GM19239 (cell line): ENCODE measurements around a stretch of chr2.

DNA sequence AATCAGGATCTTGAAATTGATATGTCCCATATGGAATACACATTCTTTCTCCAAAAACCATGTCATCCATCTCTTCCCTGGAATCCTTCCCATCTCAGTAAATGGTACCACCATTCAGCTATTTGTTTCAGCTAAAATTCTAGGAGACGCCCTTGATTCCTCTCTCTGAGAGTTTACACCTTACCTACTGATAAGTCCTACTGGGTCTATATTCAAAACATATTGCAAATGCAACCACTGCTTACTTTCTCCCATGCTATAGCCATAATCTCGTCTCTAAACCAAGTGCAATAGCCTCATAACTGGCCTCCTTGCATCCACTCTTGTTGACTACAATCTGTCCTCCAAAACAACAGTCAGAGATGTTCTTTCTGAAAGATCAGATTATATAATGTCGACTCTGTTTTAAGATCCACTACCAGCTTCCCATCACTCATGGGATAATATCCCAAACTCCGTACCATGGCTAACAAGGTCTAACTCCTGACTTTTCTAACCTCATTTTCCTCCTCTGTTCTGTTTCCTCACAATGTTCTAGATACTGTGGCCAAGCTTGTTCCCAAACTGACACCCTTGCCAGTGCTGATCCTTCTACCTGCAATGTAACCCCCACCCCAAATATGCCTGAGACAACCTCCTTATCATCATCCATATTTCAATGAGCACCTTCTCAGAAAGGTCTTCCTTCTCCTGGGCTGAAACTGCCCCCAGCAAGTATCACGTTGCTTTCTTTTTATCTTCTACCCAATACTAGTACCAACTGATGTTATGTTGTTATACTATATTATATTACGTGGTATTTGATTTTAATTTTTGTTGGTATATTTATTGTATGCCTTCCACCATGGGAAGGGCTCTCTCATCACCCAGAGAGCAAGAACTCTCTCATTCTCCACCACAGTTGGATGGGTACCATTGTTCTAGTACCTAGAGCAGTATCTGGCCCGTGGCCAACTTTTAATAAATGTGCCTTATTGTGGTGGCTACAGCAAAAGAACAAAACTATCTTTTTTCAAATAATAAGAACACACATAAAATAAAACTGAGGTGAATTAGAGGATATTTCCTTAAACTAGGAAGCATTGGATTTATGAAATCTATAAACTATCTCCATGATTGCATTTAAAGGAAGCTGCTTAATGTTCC is 72.2 kb downstream of the PID1 start:
- RRBS: no CpG with 5 or more reads among the region's 7 CpGs

DNA sequence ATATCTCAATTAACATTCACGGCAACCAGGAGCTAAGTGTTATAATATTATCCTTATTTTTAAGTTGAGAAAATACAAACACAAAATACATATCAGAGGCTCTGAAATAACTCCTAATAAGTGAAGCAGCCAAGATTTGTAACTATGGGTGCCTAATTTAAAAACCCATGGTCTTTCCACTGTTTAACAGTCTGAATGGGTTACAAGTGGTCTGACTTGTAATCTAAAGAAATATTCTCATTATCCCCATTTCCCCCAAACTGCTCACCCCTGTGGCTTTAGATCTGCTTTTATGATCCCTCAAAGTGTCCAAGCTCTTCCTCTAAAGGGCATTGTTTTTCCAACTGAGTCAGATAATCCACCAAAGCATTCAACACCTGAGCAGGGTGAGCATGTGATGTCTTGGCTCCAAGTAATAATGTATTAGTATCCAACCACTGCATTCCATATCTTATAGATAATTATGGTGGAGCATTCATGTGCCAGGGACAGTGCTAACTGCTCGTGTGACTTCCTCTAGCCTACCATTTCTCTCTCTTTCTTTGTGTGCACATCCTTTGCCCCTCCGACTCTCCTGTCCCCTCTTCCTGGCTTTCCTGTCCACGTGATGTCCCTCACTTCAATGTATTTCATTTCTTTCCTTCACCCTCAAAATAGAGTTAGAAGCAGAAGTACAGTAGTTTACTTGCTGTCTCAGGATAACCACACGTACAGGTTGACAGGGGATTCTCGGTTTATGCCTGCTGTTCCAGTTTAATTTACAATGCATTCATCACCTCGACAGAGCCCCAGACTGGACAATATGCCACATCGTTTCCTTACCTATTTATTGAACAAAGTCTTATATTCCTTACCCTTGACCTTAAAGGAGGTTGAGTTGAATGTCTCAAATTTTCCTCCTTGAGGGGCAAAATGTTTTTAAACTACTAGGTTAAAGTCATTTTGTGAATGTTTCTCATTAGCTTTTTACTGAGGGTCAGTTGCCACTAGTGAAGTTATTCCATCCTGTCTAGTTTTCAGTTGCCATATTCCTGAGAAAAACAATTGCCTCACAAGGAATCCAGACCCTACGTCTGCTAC is 13.9 kb downstream of the PID1 start:
- RRBS: no CpG with 5 or more reads among the region's 9 CpGs

- RRBS: no CpG with 5 or more reads among the region's 3 CpGs
Measured at GRCh38 chr2:229542714-229542995, 171.7 kb downstream of the DNER start.

DNA sequence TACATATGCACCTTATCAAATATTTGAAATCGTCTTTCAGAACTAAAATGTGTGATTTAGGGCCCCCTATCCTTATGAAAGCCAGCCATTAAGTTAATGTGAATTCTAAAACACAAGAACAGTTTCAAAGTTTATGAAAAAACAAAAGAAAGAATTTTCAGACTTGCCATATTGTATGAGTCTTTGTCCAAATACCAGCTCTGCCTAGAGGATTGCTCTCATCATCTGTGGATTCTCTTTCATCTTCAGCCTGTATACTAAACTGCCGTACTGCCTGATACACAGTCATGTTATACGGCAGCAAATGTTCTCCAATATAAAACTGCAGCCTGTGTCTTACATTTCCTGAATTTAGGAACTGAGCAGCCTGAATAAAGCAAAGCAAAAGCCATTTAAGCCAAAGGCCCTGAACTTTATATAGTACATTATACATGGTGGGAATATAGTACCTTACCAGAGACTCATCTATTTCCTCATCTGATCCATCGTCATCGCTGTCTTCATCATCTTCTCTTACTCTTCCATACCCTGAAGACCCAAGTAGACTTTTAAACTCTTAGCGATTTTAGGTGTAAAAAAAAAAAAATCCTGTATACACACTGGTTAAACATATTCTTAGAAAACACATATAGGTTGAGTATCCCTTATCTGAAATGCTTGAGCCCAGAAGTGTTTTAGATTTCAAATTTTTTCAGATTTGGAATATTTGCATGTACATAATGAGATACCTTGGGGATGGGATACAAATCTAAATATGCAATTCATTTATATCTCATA is 77.5 kb upstream of the DNER start:
- RRBS: no CpG with 5 or more reads among the region's 6 CpGs

GRCh38 chr2:229796514-229796987 is 82.2 kb upstream of the DNER start:
- RRBS: no CpG with 5 or more reads among the region's 3 CpGs

- RRBS: no CpG with 5 or more reads among the region's 5 CpGs
Measured at GRCh38 chr2:229893389-229894036, 28.3 kb downstream of the TRIP12 start.

DNA sequence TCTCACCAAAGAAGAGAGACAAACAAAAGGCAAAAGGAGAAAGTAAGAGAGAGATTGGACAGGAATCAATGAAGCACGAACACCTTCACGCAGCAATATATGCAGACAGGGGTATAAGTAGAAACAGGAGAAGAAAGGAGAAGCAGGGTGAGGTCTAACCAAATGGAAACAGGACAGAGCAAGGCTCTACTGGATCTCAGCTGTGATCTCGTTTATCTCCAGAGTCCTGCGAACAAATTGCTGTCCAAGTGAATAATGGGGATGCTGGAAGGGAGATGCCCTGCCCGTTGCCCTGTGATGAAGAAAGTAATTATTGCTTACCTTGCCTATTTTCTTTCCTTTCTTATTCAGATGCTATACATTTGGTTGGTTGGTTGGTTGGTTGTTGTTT is 33.9 kb downstream of the SP100 start:
- RRBS: no CpG with 5 or more reads among the region's 5 CpGs

DNA sequence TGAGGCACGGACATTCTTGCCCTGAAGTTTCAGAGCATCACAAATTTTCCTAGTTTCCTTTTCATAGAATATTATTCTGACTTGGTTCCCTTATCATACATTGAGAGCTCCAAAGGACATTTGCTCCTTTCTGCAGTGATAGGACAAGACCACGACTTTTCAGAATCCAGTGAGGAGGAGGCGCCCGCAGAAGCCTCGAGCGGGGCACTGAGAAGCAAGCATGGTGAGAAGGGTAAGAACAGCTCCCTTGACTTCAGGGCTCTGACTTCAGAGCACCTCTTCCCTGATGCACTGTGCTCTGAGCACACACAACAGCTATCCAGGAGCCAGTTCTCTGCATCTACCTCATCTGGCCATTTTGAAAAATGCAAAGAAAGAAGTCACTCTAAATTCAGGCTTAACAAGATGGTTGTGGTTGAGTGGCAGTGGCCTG is 51.0 kb downstream of the SP100 start:
- RRBS: no CpG with 5 or more reads among the region's 6 CpGs

GRCh38 chr2:230512697-230513526 is 96.9 kb downstream of the SP100 start:
- RRBS: no CpG with 5 or more reads among the region's 5 CpGs

DNA sequence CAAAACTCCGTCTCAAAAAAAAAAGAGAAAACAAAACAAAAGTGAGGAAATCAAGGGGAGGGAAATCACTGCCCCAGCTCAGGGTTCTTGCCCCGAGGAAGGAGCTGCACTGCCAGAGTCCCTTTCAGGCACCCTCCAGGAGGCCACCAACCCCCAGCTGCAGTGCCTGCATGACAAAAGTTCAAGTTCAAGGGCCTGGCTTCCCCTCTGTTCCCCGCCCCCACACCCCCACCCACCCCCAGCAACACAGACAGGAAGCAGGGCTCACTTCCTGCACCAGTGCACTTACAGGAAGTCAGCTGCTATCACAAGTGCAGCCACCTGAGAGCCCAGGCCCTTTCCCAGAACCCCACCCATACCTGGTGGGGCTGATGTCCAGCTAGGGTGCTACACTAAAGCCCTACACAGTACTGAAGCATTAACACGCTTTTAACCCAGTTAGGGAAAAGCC is 110.1 kb upstream of the CAB39 start:
- RRBS: no CpG with 5 or more reads among the region's 4 CpGs

- RRBS: no CpG with 5 or more reads among the region's 6 CpGs
Measured at GRCh38 chr2:230665207-230665638, 47.4 kb upstream of the CAB39 start.

- RRBS: no CpG with 5 or more reads among the region's 6 CpGs
Measured at GRCh38 chr2:230737696-230738199, 25.1 kb downstream of the CAB39 start.

DNA sequence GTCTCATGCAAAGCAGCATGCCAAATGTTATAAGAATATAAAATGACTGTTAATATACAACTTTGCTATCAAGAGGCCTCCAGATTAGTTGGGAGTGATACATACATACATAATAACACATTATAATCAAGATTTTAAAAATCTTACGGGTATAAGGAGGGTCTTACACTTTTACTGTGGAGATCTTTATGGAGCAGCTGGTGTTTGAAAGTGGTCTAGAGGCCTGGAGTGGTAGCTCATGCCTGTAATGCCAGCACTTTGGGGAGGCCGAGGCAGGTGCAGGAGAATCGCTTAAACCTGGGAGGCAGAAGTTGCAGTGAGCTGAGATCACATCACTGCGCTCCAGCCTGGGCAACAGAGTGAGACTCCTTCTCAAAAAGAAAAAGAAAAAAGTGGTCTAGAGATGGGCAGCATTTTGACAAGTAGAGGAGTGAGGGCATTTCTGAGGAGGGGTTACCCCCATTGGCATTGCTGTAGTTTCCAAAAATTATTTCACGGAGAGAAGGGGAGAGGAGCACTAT is 34.3 kb downstream of the CAB39 start:
- RRBS: no CpG with 5 or more reads among the region's 5 CpGs

- RRBS: no CpG with 5 or more reads among the region's 4 CpGs
Measured at GRCh38 chr2:230748855-230749296, 36.2 kb downstream of the CAB39 start.

GRCh38 chr2:230843073-230843573 is 21.6 kb upstream of the ITM2C start:
- RRBS: no CpG with 5 or more reads among the region's 4 CpGs

GRCh38 chr2:230865164-230865814 is 547 bp downstream of the ITM2C start:
- RRBS: 5% methylated on average over 7 of the region's 41 CpGs

GRCh38 chr2:230957261-230957664 is 32.2 kb upstream of the GPR55 start:
- RRBS: under 1% methylated on average over 13 of the region's 35 CpGs

DNA sequence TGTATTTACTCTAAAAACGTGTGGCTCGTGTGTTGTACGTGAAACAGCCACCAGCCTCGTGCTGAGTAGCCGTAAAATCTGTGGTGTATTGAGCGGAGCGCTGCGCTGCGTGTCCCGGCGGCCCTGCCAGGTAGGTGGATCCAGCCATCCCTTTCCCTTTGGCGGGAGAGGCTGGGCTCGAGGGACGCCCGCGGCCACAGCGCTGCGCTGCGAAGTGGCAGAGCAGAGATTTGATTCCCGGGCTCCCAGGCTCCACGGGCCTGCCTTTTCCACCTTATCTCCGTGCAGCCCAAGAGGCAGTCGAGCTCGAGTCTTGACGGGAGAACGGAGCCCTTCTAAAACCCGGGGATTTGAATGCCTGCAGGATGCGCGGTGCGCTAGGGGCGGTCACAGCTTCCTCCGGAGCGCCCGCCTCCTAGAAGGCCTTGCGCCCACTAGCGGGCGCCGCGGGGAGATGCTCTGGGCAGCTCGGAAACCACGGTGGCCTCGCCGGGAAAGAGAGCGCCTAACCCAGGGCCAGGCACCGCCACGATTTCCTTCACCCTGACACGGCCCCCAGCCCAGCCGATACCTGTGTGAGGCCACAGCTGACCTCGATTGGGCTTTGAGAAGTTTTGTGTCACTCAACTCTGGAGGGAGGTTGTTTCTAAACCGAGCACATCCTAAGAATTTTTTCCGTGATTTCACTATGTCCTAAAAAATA is 3.9 kb upstream of the PSMD1 start:
- RRBS: 1% methylated on average over 17 of the region's 51 CpGs

DNA sequence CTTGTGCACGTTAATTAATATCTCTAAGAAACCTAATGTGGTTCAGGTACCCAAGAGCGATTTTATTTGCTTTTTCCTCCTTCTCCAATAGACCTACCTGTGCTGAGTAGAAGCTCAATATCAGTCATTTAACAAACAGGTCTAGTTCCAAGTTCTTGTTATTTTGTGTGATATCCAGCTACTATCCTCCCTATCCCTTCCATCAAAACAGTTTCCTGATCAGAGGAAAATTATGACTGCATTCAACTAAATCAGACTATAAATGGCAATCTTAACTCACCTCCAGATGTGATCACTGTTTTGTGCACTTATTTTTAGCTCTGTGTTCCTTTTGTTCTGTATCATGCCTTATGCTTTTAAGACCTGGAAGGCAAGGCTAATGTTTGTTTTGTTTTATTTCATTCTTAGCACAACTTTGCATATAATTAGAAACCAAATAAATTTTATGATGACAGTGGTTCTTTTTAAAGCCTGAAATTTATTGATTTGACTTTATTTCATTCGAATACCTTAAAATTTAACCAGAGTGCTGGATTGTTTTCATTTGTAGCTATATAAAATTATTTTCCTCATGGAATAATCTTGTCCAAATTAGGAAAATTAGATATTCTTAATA is 17.0 kb downstream of the HTR2B start:
- RRBS: no CpG with 5 or more reads among the region's 3 CpGs